CMK (cell line): ENCODE data around the genes ZNF358, PET100, STXBP2 and CD209.

DNA sequence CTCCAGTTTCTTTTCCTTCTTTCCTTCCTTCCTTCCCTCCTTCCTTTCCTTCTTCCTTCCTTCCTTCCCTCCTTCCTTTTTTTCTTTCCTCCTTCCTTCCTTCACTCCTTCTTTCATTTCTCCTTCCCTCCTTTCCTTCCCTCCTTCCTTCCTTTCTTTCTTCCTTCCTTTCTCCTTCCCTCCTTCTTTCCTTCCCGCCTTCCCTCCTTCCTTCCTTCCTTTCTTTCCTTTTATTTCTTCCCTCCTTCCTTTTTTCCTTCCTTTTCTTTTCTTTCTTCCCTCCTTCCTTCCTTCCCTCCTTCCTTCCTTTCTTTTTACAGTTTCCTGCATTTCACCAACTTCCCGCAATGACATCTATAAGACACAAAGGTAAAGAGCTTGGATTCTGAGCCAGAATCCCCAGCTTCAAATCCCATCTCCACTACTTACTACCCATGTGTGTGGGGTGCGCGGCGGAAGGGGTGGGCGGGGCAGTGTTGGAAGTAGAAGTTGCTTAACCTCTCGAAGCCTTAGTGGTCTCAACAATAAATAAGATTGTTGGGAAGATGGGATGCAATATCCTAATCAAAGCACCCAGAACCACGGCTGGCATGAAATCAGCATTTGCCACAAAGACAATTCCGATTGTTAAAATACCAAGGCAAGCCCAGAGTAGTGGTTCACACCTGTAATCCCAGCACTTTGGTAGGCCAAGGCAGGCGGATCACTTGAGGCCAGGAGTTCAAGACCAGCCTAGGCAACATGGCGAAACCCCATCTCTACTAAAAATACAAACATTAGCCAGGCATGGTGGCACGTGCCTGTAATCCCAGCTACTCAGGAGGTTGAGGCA is 35.1 kb downstream of the INSR start:
- RRBS, result no CpG with 5 or more reads among the region's 12 CpGs

DNA sequence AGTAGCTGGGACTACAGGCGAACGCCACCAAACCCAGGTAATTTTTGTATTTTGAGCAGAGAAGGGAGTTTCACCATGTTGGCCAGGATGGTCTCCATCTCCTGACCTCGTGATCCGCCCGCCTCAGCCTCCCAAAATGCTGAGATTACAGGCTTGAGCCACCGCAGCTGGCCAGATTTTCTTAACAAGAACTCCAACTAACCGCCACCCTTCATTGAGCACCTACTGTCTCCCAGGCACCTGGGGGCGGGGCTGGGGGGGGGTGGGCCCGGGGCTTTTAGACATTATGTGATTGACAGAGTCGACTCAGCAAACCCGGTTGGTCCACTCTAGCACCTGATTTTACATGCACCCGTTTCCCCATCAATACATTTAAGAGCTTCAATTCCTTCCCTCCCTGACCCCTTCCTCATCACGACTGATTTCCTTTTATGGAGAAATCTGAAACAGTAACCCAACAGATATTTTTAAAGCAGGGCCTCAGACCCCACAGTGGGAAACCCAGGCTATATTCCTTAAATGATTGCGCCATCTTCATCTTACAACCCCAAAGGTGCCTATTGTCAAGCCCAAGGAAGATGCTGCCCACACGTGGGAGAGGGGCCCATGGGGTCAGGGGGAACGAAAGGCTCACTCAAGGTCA is 1.9 kb downstream of the INSR start:
- RRBS, result 37% methylated on average over 2 of the region's 16 CpGs

DNA sequence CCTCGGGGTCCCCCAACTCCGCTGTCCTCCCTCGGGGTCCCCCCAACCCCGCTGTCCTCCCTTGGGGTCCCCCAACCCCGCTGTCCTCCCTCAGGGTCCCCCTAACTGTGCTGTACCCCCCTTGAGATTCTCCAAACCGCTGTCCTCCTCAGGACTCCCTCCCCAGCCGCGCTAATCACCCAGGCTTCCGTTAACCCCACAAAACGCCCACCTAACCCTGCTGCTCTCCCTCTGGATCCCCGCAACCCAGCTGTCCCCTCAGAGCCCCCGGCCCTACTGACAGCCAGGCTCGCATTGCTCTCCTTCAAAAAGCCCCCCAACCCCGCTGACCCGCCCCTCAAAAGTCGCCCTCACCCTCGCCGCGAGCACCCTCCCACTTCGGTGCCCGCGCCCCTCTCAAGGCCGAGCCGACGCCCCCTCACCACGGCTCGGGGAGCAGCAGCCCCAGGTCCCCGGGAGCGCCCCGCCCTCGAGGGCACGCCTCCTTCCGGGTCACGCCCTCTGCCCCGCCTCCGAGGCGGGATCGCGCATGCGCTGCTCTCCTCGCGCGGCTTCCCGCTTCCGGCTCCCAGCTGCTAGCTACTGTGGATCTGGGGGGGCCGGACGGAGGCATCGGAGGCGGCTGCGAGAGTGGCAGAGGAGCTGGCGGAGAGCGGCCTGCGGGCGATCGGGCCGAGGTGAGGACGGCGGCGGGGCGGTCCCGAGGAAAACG is 46.0 kb downstream of the ARHGEF18 start:
- RRBS, result 2% methylated on average over 16 of the region's 62 CpGs

GRCh38 chr19:7507910-7508320 is 8.0 kb upstream of the ZNF358 start:
- RRBS, result no CpG with 5 or more reads among the region's 11 CpGs

DNA sequence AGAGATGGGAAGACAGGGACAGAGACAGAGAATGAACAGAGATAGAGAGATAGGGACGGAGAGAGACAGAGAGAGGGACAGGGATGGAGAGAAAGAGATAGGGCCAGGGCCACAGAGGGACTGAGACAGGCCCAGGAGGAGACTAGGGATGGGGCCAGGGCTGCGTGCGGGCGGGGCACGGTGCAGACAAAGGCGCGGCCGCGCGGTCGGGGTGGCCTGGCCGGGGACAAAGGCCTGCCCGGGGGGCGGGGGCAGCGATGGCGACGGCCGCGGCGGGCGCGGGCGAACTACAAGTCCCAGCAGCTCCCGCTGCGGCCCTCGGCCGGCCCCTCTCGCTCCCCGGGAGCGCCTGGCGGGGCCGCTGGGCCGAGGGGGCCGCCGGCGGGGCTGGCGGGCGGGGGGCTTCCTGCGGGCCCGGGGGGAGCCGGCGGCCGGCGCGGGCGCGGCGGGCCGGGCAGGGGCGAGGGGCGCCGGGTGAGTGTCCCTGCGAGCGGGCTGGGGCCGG is at the start of gene ZNF358:
Gene ZNF358, plus strand, starts transcription at position 328 of the 505 bp plus-strand sequence.
- RRBS, result 2% methylated on average over 24 of the region's 55 CpGs

DNA sequence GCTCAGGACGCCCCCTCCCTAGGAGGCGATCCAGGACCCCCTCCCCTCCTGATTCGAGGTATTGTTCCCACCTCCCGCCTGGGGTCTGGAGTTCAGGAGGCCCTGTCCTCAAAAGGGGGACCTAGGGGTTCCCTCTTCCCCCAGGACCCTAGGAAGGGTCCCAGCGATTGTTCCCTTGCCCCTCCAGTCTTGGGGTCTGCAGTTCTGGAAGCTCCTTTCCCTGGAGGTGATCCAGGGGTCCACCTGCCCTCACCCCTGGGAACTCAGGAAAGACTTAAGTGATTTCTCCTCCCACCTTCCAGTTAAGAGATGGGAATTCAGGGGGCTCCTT is 610 bp downstream of the ZNF358 start:
- RRBS, result no CpG with 5 or more reads among the region's 5 CpGs

DNA sequence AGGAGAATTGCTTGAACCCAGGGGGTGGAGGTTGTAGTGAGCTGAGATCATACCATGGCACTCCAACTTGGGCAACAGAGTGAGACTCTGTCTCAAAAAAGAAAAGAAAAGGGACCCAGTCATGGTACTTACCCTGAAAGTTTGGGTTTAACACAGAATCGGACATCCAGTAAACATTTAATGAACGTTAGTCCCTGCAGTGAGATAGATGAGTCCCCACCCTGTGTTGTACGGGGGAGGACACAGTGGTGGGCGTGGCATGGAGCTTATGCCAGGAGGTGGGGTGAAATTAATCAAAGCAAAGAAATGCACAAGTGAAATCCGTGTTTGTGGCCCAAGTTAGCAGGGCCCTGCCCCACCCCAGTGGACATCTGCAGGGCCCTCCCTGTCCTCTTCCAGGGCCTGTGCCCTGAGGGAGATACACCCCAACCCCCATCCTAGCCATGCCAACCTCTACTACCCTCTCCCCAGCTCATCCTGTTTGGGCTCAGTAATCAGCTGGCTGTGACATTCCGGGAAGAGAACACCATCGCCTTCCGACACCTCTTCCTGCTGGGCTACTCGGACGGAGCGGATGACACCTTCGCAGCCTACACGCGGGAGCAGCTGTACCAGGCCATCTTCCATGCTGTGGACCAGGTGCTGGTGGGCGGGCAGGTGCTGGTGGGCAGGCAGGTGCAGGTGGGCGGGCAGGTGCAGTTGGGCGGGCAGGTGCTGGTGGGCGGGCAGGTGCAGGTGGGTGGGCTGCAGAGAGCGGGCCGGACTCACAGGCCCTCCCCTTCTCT is 3.7 kb downstream of the MCOLN1 start:
- RRBS, result no CpG with 5 or more reads among the region's 20 CpGs

DNA sequence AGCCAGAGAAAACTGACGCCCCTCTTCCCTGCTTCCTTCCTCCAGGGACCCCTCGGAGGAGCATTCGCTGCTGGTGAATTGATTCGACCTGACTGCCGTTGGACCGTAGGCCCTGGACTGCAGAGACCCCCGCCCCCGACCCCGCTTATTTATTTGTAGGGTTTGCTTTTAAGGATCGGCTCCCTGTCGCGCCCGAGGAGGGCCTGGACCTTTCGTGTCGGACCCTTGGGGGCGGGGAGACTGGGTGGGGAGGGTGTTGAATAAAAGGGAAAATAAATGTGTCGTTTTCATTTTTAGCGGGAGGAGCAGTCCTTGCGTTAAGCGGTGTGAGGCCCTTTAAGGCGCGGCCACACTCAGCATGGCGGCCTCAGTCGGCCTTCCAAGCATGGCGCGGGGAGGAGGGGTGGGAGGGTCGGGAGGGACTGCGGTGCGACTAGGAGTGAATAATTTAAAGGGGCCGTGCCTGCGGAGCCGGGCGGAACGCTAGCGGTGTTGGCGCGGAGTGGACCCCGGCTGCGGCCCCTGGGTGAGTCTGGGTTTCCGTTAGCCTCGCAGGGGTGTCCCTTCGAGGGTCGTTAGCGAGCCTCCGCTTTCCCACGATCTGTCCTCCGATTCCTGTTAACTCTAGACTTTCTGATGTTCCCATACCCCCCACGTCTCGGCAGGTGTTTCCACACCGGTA is 1.7 kb upstream of the PNPLA6 start:
- RRBS, result 10% methylated on average over 7 of the region's 50 CpGs

DNA sequence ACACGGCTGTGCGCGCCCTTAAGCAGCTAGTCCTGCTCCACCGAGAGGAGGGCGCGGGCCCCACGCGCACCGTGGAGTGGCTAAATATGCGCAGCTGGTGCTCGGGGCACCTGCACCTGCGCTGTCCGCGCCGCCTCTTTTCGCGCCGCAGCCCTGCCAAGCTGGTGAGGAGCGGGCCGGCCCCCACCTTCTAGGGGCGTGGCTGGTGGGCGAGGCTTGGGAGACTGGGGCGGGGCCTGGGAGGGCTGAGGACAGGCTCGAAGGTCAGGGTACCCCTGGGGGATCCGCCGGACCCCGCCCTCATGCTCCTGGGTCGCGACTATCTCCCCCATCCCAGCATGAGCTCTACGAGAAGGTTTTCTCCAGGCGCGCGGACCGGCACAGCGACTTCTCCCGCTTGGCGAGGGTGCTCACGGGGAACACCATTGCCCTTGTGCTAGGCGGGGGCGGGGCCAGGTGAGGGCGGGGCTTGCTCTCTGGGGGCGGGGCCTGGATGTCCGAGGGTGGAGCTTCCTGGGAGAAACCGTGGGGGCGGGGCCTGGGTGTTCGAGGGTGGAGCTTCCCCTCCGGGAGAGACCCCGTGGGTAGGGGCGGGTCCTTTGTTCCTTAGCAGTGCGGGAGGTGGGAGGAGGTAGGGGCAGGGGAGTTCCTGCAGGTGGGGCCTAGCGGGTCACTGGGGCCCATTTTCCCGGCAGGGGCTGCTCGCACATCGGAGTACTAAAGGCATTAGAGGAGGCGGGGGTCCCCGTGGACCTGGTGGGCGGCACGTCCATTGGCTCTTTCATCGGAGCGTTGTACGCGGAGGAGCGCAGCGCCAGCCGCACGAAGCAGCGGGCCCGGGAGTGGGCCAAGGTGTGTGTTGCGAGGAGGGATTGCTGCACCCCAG is 19.6 kb downstream of the PNPLA6 start:
- RRBS, result 94% methylated on average over 11 of the region's 69 CpGs

DNA sequence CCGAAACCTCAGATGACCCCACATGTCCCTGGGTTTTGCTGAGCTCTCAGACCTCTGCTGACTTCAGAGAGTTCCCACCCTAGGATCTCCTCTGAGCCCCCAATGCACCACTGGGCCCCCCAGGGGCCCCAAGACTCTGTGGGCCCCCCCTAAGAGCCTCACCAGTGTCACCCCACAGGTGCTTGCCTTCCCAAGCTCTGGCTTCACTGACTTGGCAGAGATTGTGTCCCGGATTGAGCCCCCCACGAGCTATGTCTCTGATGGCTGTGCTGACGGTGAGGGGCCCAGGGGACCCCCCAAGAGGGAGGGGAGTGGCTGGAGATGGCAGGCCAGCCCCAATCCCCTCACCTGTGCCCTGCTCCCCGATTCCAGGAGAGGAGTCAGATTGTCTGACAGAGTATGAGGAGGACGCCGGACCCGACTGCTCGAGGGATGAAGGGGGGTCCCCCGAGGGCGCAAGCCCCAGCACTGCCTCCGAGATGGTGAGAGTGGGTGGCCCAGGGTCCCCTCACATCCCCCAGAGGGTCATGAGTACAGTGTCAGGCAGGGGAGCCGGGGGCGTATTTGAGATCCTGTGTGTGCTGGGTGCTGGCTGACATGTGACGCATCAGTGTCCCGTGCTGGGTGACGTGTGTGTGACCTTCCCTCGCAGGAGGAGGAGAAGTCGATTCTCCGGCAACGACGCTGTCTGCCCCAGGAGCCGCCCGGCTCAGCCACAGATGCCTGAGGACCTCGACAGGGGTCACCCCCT is 25.5 kb downstream of the PNPLA6 start:
- RRBS, result no CpG with 5 or more reads among the region's 25 CpGs

- RRBS, result 0% methylated on average over 2 of the region's 45 CpGs
These were observed at the start of gene PET100 for GRCh38 chr19:7629361-7630247. TSS of gene PET100 (plus strand) at chr19:7629793.

GRCh38 chr19:7636653-7637308 is at the start of gene STXBP2:
TSS of gene STXBP2 (plus strand) at chr19:7637110.
- RRBS, result 2% methylated on average over 18 of the region's 55 CpGs

DNA sequence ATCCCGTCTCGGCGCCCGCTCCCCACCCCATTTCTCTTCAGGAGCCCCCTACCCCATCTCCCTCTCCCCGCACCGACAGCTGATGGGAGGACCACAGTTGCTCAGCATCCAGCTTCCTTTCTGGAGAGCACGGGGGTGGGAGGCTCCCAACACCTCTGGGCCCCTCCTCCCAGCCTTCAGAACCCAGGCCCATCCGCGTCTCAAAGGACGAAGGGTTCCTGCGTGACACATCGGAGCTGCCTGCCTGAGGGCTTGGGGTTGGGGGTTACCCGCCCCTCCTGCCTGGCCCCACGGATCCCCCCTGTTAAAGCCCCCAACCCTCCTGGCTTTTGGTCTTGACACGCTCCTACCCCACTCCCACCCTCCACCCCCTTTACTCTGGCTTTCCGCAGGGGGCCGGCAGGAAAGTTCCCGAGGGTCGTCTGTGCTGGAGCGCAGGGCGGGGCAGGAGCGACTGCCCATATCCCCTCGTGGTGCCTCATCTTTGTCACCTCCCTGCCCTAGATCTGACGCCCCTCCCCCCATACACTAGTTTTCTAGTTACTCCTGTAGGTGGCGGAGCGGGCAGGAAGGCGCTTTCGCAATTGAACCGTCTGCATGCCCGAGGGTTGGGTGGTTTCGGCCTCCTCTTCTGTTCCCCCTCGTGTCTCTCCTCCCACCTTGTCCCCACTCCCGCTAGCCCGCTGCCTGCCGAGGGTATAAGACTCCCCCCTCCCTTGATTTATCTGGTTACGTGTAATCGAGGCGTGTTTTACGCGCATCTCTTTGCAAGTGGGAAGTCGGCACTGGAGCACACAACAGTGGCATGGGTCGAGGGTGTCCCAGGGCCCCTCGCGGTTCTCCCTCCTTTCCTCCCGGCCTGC is 929 bp downstream of the TRAPPC5 start:
- RRBS, result no CpG with 5 or more reads among the region's 45 CpGs

GRCh38 chr19:7685544-7686030 is 5.0 kb downstream of the TRAPPC5 start:
- RRBS, result no CpG with 5 or more reads among the region's 8 CpGs

DNA sequence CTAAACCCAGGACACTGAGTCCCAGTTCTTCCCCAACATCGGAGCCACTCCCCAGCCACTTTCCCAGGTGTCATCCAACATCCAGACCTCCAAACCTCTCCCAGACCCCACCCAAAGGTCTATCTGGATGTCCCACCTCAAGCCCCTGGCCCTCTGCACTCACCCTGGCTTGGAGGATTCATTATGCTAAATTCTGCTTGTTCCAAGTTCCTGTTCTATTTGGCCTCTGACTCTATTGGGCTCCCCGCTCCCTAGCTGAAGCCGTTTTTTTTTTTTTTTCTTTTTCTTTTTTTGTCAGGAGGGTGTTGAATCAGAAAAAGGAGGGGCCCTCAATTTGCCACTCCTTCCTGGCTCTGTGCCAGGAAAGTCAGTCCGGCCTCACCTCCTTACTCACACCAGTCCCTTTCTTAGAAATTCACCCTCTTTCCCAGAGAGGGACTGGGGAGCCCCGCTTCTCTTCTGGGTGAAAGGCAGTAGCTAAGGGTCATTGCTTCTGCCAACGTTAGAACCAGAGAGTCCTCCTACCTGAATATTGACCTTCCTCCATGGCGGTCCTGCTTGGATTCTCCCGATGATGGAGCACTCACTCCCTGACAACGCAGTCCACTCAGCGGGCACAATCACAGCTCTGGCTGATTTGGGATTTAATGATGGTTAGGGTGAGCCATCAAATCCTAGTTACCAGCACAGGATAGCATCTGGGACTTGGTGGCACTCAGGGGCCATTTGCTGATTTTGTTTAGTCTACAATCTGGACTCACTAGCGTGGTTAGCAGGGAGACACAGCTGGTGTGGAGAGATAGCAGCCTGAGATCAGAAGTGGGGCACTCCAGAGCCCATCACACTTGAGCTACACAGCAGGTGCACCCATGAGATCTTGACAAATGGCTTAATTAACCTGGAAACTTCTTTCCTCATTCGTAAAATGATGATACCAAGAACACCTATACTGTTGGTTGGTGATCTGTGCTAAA is 2.4 kb downstream of the FCER2 start:
- RRBS, result no CpG with 5 or more reads among the region's 12 CpGs

DNA sequence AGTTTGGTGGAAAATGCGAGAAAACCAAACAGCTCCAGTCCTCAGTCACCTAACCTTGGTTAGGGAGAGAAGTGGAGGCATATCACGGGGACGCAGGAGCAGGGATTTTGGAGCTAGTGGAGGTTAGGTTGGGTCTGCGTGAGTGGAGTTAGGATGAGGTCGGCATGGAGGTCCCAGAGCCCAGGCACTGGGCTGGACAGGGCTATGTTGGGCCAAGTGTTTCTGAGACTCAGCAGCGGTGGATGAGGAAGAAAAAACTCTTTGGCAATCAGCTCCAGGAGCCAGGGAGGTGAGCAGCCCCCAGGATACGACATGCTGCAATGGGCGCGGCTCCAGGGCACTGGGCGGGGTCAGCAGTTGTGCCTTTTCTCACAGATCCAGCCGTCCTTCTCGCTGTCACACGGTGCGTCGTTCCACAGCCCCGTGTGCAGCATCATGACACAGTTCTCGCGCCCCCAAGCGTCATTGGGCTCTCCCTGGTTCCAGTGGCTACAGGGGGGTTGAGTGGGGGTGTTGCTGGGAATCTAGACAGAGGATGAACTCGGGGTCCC is 2.8 kb downstream of the CLEC4G start:
- RRBS, result no CpG with 5 or more reads among the region's 20 CpGs

- RRBS, result no CpG with 5 or more reads among the region's 3 CpGs
These were observed at the start of gene CD209 for GRCh38 chr19:7747377-7747763. TSS of gene CD209 (minus strand) at chr19:7747534.

DNA sequence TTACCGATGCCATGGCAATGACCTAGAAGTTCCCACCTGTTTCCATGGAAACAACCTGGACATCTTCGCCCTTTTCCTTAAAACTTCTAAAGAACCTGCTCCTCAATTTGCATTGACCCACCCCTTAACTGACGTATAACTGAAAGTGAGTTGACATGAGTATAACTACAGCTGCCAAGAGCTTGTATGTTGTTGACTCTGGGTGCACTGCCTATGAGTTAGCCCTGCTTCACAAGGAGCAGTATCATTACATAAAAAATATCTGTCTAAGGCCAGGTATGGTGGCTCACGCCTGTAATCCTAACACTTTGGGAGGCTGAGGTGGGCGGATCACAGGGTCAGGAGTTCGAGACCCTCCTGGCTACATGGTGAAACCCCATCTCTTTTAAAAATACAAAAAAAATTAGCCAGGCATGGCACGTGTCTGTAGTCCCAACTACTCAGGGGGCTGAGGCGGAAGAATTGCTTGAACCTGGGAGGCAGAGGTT is 1.7 kb upstream of the CD209 start:
- RRBS, result no CpG with 5 or more reads among the region's 8 CpGs

DNA sequence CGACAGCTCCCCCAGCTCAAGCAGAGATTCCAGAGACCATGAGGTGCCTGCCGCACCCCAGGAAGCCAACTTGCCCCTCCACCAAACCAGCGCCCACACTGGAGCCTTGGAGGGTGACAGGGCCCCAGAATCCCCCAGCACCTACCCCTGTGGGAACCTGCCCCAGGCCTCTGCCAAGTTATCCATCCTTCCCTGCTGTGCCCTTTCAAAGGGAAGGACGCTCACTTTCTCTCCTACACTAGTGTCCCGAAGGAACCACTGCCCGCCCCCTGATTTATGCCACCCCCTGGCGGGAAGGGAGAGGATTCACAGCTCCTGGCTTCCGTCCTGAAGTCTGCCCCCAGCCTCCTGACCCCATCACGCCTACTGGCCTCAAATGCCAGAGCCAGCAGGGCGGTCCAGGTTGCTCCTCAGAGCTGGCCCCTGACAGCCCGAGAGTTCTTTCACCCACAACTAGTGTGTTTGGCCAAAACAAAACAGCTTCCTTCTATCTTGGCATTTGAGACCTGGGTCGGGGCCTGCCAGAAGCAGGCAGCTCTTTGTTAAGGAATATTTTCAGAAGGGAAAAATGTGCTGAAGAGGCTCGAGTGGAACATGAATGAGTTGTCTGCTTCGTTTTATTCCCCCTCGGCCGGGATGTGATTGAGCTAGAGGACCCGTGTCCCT is 1.5 kb downstream of the EVI5L start:
- RRBS, result no CpG with 5 or more reads among the region's 17 CpGs

DNA sequence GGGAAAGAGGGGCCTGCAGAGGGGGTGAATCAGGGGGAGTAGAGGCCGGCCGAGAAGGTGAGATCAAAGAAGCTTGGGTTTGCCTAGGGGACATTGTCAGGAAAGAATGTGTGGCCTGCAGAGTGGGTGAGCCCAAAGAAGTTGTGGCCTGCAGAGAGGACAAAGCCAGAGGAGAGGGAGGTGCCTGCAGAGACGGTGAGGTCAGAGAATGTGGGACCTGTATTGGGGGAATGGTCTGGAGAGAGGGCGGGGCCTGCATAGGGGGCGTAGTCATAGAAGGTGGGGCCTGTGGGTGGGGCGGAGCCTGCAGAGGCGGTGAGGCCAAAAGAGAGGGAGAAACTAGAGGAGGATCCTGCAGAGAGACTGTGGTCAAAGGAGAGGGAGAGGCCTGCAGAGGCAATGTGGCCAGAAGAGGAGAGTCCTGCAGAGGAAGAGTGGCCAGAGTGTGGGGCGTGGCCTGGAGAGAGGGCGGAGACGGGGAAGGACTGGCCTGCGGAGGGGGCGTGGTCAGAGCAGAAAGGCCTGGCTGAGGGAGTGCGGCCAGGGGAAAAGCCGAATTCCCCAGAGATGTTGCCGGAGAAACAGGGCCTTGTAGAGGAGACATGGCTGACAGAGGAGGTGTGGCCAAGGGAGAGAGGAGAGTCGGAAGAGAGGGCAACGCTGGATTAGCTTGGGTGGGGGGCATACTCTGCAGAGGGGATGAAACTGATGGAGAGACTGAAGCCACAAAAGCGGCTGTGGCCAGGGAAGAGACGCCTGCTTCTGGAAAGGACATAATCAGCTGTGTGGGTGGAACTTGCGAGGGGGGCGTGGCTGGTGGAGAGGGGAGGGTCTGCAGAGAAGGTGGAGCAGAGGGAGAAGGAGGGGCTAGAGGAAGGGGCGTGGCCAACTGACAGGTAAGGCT is 2.7 kb downstream of the PRR36 start:
- RRBS, result no CpG with 5 or more reads among the region's 22 CpGs